Penis (tissue), 1 donor: ENCODE measurements around a stretch of chr16.

GRCh38 chr16:81500700-81501982 lies 56.5 kb downstream of the CMIP start:
- PRO-cap: no peak

DNA sequence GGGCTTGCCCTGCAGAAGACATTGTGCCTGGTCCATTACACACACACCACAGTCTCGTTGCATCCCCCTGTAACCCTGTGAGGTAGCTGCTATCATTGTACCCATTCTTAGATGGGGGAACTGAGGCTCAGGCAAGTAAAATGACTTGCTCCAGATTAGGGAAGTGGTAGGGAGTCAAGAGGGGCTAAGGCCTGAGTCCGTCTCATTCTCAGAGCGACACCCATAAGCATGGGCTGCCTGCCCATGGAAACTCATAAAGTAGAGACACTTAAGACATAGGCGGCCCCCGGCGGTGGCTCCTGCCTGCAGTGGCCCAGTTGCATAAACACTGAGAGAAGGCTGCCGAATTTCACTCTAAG lies 93.4 kb downstream of the CMIP start:
- PRO-cap: no peak

- PRO-cap: no peak
These were observed 104.6 kb downstream of the CMIP start for GRCh38 chr16:81549117-81549628.

DNA sequence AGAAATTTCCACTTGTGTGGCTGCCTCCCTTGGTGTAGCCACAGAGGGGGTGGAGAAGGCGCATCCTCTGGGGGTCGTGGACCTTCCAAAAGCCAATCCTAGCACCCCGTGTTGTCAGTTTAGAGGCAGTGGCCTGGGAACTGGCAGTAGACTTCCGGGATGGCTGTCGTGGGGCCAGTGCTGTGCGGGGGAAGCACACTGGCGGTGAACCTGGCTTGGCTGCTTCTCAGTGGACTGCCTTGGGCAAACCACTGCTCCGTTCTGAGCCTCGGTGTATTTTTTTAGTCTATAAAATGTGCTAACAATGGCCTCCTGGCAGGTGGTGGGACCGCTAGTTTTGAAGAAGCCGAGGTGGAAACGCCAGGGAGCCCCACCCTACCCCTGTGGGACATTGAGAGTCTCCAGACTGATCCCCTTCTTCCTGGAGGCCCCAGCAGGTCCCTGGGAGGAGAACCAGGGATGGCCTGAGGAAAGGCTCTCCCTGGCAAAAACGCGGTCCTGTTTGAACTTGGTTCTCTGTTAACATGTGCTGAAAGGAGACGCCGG lies 125.7 kb downstream of the CMIP start:
- PRO-cap: no peak

DNA sequence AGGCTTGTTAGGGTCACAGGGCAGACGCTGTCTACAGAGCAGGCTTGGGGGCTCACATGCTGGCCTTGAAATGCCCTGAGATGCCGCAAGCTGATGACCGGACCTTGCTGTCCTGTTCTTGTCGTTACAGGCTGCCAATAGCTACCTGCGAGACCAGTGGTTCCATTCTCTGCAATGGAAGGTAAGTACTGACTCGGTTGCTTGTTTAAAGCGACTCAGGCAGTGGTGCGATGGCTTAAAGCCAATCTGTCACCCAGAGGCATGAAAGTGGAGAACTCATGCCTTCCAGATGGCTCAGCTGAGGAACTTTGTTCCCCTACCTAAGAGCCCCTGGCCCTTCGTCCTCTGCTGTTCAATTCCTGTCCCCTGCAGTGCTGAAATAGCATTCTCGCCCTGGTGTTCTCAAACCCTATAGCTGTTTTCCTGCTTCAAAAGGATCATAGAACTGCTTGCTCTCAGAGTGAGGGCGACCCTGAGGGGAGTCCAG lies 158.3 kb upstream of the PLCG2 start:
- PRO-cap: no peak

- PRO-cap: no peak
These were observed 126.5 kb upstream of the PLCG2 start for GRCh38 chr16:81652160-81653333.

- PRO-cap: no peak
These were observed 67.4 kb upstream of the PLCG2 start for GRCh38 chr16:81711612-81712116.

- PRO-cap: no peak
These were observed 4.8 kb upstream of the PLCG2 start for GRCh38 chr16:81774260-81774697.

GRCh38 chr16:81821356-81822348 lies 42.6 kb downstream of the PLCG2 start:
- PRO-cap: no peak

DNA sequence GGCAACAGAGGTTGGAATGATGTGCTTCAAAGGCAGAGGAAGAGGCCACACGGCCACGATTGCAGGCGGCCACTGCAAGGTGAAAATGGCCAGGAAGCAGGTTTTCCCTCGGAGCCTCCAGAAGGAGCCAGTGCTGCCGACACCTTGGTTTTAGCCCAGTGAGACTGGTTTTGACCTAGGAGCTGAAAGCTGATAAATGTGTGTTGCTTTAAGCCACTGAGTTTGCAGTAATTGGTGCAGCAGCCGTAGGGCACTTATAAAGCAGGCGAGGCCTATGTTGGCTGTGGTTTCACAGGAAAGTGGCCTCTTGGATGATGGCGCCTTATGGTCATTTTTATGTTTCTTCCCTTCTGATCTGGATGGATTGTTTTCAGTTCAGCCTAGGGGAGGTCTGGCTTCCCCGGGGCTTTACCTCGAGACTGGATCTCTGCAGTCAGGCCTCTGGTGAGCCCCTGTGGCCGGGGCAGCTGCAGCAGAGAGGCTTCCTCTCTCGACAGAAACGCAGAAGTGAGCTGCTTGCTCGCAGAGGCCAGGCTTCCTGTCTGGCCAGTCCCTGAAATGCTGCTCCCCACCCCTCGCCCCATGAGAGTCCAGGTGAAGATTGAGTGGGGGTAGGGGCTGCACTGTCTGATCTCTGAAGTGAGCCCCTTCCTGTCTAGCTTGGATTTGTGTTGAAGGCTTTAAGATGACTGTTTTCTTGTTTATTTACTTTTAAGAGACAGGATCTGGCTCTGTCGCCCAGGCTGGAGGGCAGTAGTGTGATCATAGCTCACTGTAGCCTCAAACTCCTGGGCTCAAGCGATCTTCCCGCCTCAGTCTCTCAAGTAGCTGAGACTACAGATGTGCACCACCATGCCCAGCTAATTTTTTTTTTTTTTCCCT lies 44.0 kb downstream of the PLCG2 start:
- PRO-cap: no peak

GRCh38 chr16:81862099-81862470 lies 83.0 kb downstream of the PLCG2 start:
- PRO-cap: bidirectional peak, plus-strand start at chr16:81862197, minus-strand start at chr16:81861933

GRCh38 chr16:82651666-82652305 lies 25.0 kb downstream of the CDH13 start:
- PRO-cap: no peak

- PRO-cap: no peak
These were observed 207.7 kb upstream of the HSBP1 start for GRCh38 chr16:83600073-83600577.

GRCh38 chr16:83939094-83939819 lies 13.8 kb upstream of the OSGIN1 start:
- PRO-cap: no peak

DNA sequence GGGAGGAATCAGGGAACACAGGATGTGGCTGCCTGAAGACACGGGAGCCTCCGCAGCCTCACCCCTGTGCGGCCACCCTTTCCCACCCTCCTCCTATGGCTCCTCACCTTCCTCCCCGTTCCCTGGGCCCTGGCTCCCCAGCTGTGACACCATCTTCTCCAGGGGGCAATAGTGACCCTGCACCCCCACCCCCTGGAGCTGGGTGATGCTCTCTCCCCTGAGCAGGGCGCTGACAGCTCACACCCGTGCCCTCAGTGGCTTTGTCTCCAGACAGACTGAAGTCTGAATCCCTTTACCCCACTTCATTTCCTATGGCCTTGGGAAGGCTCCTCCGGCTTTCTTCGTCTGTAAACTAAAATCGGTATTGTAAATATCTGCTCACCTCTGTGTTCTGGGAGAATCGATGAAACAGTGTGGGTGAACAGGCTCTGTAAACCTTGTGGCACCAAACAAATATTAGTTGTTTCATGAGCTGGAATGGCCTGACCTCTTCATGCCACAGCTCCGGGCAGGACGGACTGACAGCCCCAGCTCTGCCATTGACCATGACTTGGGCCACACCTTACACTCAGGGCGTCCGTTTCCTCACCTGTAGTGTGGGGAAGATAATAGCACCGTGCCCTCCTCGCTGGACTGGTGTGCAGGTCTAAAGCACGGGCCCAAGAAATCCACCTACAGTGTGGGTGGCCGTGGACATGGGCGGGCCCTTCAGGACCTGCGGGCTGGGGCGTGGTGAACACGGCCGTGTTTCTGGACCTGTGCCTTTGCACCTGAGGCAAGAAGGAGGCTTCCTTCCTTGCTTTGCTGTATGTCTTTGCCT lies 6.3 kb upstream of the OSGIN1 start:
- PRO-cap: no peak

GRCh38 chr16:84062634-84063355 lies 20.2 kb upstream of the SLC38A8 start:
- PRO-cap: no peak

GRCh38 chr16:84074786-84075297 lies 32.2 kb upstream of the SLC38A8 start:
- PRO-cap: no peak

DNA sequence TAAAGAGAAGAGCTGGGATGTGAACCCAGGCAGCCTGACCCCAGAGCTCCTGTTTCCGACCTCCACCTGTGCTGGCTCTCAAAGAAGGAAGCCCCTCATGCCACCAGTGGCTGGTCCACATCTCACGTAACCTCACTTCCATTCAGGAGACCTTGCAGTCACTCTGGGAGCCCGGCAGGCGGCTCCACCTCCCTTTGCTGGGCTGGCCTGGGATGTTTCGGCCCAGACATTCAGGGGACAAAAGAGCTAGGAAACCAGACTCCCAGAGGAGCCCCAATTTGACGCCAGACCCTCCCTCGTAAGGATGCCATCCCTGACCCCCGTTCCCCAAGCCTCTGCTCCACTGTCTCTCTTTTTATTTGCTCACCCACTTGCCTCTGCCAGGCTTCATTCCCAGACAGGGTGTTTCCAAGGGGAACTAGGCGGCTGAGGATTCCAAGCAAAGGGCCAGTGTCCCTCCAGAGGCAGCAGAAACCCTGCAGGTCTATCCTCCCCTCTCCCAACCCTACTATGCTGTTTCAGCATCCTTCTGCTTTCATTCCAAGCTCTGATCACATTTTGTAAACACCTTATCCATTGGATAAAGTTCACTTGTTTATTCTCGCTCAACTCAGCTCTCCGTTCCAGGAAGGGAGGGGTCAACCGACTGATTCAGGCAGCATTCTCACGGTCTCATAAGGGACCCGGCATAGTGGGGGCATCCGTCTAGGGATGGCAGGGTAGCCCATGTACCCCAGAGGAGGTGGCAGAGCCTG lies 2.7 kb downstream of the TAF1C start:
- PRO-cap: no peak

GRCh38 chr16:84234445-84235343 lies 5.1 kb downstream of the KCNG4 start:
- PRO-cap: no peak

DNA sequence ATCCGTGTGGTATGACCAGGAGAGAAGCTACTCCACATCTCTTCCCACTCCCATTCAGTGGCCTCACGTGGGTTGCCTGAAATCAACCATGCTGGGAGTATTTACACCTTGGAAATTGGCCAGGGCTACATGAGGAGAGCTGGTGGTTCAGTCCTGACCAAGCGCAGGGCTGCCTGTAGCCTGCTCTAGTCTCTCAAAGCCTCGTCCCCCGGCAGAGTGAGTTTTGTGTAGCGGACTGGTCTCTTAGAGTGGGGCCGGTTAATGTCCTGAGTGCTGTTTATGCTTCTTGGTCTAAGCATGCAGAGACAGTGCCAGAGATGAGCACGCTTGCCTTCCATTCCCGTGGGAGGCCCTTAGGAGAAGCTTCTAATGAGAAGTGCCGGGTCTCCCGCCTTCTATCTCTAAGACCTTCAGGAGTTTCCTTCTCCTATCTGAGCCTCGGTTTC lies 3.8 kb downstream of the WFDC1 start:
- PRO-cap: no peak